Measurements from ENCODE around the gene EIF4E3.

- PRO-cap = no peak
Observed at GRCh38 chr3:71497818-71498731, 85.5 kb downstream of the FOXP1 start.

- PRO-cap = no peak
Observed at GRCh38 chr3:71573030-71573591, 10.4 kb downstream of the FOXP1 start.

- PRO-cap = unidirectional peak, minus-strand start at chr3:71580113
Observed at GRCh38 chr3:71579836-71580459, 3.6 kb downstream of the FOXP1 start.

- PRO-cap = no peak
Observed at GRCh38 chr3:71693617-71694106, 31.5 kb downstream of the EIF4E3 start.

GRCh38 chr3:71724853-71725662 is at the start of gene EIF4E3:
Gene EIF4E3, minus strand, starts transcription at chr3:71725402.
- PRO-cap = bidirectional peak, plus-strand start at chr3:71725520, minus-strand start at chr3:71725519

DNA sequence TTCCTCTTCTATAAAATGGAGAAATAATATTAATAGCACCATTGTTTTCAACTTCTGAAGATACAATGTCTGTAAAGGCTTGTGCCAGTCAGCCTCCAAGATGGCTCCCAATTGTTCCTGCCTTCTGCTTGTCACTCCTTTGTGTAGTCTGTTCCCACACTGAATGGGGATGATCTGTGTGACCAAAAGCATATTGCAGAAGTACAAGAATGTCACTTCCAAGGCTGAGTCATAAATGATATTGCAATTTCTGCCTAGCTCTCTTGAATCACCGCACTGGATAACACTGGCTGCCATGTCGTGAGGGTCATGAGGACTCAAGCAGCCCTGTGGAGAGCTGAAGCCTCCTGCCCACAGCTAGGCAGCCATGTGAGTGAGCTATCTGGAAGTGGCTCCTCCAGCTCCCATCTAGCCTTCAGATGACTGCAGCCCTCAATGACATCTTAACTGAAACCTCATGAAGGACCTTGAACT is 223.6 kb upstream of the PROK2 start:
- PRO-cap = no peak

DNA sequence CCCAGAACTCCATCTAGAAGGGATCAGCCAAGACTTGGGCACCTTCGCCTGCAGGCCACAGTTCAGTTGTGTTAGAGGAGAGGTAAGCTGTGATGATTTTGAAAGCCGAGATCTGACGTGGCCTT is 338.9 kb upstream of the PROK2 start:
- PRO-cap = no peak

GRCh38 chr3:72124064-72124482 is 339.1 kb upstream of the PROK2 start:
- PRO-cap = no peak

- PRO-cap = no peak
Observed at GRCh38 chr3:72163628-72164397, 378.9 kb upstream of the PROK2 start.

DNA sequence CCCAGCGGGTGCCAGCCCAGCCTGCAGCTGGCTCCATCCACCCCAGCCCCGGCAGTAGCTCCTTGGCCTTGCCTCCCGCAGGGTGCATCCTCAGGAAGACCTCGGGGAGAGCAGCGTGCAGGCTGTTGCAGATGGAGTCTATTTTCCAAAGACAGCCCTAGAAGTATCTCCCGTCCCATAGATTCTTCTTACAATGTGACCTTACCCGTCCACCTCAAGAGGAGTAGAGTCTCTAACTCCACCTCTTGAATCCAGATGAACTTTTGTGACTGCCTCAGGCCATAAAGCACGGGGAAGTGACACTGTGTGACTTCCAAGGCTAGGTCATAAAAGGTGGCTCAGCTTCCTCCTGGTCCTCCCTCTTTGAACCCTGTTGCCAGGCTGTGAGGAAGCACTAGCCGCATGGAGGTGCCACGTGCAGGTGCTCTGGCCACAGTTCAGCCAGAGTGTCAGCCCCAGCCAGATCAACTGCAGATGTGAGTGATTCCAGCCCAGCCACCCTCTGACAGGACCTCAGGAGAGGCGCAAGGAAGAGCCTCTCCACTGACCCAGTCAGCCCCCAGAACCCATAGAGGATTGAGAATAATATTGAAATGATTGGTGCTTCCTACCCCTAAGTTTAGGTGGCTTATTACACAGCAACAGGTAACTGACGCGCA is 531.4 kb downstream of the SHQ1 start:
- PRO-cap = no peak

GRCh38 chr3:72318341-72318960 is 529.8 kb downstream of the SHQ1 start:
- PRO-cap = no peak

- PRO-cap = unidirectional peak, minus-strand start at chr3:72337017; bidirectional peak, plus-strand start at chr3:72337207, minus-strand start at chr3:72337017
Observed at GRCh38 chr3:72336871-72337490, 511.3 kb downstream of the SHQ1 start.

DNA sequence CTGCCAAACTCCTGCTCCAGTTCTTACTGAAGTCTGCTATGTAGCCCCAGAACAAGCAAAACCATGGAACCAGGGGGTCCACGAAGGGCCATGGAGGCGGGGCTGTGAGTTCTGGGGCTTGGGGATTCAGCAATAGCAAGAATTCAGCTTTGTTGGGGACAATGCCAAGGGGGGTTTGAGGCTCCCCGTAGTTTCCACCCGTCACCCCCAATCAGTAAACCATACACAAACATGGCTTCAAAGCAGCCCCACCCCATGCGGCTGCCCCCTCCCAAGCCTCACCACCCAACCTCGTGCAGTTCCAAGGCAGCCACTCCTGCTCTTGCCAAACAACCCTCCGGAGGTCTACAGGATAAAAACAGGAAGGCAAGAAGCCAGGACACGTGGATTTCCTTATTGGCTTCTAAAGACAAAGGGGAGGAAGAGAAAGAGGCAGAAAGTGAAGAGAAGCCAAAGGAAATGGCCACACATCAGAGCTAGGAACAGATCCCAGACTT is 121.1 kb downstream of the SHQ1 start:
- PRO-cap = no peak

GRCh38 chr3:72750326-72750989 is 97.8 kb downstream of the SHQ1 start:
- PRO-cap = no peak

GRCh38 chr3:72938270-72939173 is 50.7 kb downstream of the GXYLT2 start:
- PRO-cap = no peak

DNA sequence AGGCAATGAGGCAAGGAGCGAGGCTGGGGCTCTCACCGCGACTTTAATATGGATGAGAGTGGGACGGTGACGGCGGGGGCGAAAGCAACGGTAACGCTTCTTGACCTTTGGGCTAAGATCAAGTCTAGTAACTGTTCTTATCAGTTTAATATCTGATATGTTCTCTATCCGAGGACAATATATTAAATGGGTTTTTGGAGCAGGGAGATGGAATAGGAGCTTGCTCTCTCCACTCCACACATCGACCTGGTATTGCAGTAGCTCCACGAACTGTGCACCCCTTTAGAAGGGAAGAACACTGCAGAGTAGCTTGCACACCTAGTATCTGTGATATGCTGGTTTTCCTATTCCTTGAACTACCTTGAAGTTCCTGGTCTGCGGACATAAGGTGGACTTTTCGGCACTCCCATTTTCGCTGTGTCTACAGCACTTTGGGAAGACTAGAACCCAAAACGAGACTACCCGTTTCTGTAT is 49.5 kb downstream of the EBLN2 start:
- PRO-cap = no peak

DNA sequence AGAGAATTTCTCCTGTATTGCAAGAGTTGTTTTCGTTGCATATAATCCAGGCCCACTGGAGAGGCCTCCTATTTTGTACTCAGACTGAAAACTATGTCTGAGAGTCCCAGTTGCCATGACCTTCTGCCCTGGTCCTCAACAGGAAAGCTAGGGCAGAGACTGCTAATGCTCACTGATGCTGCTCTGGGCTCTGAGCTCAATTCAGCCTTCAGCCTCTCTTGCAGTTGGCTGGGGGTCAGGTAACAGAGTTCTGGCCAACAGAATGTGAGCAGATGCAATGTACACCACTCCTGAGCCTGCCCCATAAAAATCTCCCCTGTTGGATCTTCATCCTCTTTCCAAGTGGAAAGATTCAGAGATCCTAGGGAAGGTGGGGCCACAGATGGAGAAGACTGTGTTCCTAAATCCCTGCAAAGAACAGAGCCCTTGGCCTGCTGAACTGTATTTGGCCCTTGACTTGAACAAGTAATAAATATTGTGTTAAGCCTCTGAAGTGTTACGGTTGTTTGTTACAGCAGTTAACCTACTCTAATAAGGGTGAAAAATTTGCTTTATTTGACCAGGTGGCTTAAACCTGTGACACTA is 87.8 kb downstream of the PDZRN3 start:
- PRO-cap = no peak

DNA sequence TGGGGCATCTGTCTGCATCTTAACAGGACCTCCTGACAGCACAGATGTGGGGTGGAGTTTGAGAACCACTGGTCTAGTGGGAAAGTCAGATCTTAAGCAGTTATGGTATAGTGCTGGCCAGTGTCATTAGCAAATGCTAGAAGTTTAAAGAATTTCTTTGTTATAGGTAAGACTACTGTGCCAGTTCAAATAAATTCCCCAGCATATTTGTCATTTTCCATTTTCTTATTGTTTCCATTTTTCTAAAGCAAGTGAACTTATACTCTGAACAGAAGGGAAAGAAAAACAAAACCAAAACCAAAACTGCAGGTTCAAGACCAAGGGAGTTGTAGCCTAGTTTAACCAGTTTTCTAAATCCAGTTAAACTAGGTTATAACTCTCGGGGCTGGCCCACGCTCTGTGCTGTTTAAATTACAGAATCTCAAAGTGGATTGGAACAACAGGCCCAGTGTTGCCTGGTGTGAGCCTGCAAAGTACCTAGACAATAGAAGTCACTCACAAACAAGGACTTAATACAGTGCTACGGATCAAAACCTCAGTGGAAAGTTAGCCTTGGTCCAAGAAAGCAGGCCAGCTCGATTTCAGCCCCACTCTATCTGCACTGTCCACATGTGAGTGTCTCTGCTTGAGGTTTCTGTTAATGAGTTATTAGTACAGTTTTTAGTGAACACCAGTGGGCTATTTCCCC is 93.5 kb upstream of the PDZRN3 start:
- PRO-cap = no peak

- PRO-cap = no peak
Observed at GRCh38 chr3:75214203-75214655, 449.9 kb upstream of the FRG2C start.

DNA sequence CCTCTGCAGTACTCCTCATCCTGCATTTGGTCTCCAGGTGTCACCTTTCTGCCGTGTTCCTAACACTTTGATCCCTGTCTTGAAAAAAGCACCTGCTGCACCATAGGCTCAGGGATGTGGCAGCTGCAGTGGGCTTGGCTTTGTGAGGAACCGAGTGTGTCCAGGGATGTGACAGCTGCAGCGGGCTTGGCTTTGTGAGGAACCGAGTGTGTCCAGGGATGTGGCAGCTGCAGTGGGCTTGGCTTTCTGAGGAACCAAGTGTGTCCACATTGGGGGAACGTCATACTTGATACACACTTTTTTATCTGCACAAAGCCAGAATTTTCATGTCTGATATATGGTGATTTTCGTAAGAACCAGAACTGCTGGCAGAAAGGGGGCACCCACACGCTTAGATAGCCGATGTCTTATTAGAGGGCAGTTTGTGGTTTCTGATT is 241.7 kb upstream of the FRG2C start:
- PRO-cap = no peak